Islet of Langerhans (tissue), 1 donor: ENCODE data around the genes DMAP1 and RNF220.

DNA sequence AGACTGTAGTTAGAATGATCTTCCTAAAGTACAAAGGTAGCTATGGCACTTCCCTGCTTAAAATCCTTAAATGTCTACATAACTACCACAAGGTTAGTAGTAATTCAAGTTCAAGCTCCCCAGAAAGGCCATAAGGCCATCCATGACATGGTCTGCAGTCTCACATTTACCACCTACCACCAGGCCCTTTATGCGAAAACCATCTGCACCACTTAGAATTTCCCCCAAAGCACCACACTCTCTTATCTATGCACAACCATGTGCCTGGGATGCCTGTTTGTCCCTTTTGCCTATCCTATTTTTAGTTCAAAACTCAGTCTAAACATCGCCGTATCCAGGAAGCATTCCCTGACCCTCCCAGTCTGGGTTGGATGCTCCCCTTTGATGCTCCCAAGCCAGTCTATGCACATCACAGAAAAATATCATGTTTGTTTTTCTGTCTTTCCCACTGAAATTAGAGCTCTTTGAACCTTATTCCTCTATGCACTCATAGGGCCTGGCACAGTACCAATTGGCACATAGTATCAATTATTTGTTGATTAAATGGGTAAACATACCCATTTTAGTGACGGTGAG lies 6.6 kb downstream of the MPL start:
- RRBS, result no CpG with 5 or more reads among the region's 4 CpGs

- RRBS, result no CpG with 5 or more reads among the region's 11 CpGs
Measured at GRCh38 chr1:43360525-43361401, 2.0 kb downstream of the CDC20 start.

GRCh38 chr1:43368099-43368794 lies 436 bp upstream of the ELOVL1 start:
- RRBS, result 3% methylated on average over 7 of the region's 45 CpGs

DNA sequence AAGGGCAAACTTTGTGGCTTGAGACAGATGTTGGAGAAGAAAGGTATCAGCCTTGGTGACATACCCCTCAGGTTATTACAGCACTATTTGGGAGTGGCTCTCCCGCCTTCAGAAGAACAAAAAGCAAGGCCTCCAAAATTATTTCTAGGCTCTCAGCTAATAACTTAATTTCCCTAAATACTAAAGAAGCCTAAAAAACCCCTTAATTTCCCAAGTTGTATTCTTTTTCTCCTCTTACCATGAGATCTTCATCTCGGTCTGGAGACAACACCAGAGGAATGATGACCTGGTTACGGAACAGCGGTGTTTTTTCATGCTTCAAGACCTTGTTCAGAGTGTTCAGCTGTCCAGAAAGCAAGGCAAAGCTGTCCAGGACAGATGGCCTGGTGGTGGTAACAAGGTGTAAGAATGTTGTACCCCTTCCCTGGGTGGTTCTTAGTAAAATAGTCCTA lies 2.3 kb downstream of the MED8 start:
- RRBS, result no CpG with 5 or more reads among the region's 4 CpGs

DNA sequence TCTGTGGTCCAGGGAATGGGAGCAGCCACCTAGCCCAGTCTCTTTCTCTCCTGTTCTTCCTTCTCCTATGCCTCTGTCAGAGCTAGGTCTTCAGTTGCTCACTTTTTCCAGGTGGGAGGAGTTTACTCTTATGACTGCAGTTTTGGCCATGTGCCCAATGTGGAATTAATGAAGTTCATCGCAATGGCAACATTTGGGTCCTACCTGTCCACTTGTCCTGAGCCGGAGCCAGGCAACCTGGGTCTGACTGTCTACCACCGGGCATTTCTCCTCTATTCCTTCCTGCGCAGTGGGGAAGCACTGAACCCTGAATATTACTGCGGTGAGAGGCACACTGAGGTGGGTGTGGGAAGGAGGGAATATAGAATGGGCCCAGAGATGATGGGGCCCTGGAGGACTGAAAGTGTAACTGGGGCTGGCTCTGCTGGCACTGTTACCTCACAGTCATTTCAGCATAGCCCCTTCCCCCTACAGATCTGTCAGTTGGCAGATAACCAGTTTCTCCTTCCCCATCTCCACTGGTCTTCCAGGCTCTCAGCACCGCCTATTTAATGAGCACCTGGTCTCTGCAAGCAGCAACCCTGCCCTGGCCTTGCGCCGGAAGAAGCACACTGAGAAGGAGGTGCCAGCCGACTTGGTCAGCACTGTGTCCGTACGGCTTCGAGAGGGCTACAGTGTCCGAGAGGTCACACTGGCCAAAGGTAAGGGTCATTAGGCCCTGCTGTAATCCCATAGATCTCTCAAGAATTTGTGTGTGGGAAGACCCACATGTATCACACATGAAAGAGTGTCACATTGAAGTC lies 30.1 kb downstream of the SZT2 start:
- RRBS, result 100% methylated on average over 1 of the region's 13 CpGs

DNA sequence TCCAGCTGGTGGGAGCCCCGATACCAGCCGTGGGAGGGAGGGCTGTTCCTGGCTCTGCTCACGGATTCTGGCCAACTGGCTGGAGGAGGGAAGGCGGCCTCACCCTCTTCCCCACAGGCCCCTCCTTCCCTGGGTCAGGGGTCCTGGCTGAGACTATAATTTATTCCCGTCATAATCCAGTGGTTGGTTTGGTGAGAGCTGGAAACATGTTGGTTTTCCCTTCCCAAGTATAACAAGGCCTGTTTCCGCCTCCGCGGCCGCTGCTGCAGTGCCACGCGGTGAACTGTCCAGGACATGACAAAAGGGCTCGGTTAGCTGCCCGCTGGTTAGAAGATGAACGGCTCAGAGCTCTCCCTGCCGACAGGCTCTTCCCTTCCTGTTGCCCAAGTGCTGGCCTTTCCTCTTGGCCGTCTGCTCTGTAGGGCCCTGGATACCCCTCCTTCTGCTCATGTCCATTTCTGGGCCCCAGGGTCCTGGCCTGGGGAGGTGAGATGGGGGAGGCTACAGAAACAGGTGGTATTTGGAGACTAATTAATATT lies 10.1 kb downstream of the PTPRF start:
- RRBS, result no CpG with 5 or more reads among the region's 16 CpGs

DNA sequence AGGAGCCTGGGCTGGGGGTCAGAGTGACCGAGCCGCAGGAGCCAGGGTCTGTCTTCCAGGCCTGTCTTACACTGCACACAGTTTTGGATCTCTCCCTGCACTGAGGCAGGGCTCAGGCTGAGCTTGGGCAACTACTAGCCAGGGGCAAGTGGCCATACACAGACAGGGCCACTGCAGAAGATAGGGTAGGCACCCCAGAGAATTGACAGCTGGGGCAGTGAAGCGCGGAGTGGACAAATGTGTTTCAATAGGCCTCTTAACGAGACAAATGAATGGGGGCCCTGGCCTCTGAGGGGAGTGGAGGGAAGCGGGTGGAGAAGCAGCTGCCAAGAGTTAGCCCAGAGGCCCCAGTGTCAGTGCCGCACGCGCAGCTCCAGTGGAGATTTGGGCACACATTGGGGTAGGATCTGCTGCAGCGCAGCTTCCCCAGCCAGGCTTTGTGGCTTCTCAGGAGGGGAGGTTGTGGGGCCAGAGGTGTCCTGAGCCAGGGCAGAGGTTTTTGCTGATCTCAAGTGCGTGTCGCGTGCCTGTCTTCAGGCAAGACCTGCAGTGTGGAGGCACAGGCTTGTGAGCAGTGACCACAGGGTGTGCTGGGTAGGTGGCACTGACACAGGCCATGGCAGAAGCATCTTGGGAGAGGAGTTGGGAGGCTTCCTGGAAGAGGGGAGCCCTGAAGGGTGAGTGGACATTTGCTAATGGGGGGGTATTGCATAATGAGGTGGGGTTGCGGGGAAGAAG lies 16.9 kb downstream of the PTPRF start:
- RRBS, result no CpG with 5 or more reads among the region's 14 CpGs

GRCh38 chr1:43554162-43554674 lies 23.5 kb downstream of the PTPRF start:
- RRBS, result 87% methylated on average over 4 of the region's 7 CpGs

GRCh38 chr1:43621846-43623053 lies 27.7 kb upstream of the KDM4A start:
- RRBS, result no CpG with 5 or more reads among the region's 35 CpGs

DNA sequence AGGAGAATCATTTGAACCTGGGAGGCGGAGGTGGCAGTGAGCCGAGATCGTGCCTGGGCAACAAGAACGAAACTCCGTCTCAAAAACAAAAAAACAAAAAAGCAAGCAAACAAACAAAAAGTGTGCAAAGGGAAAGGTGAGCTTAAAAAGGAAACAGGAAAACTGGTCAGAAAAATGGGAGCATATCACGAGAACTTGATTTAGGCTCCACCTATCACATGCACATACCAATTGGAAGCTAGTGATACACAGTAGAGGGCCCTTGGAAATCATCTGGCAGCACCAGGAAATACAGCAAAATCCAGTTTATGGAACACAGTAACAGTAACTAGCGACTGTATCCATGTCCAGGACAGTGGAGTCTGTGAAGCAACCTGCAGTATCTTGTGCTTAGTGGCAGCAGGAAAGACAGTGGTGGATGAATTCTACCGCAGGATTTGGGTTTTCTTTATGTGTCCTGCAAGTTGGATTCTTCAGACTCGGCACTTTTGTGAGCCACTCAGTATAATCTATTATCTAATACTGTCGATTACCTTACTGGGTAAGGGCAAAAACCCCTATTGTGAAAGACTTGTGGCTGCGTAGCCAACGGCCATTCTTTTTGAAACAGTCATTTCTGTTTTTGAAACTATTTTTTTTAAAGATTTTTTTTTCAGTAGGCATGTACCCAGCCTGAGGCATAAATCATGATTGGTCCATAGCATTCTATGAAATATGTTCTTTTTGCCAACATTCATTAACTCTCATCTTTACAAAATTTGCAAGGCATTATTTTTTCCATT lies 1.7 kb upstream of the KDM4A start:
- RRBS, result no CpG with 5 or more reads among the region's 12 CpGs

- RRBS, result no CpG with 5 or more reads among the region's 11 CpGs
Measured at GRCh38 chr1:43967220-43967659, 2.6 kb upstream of the DPH2 start.

DNA sequence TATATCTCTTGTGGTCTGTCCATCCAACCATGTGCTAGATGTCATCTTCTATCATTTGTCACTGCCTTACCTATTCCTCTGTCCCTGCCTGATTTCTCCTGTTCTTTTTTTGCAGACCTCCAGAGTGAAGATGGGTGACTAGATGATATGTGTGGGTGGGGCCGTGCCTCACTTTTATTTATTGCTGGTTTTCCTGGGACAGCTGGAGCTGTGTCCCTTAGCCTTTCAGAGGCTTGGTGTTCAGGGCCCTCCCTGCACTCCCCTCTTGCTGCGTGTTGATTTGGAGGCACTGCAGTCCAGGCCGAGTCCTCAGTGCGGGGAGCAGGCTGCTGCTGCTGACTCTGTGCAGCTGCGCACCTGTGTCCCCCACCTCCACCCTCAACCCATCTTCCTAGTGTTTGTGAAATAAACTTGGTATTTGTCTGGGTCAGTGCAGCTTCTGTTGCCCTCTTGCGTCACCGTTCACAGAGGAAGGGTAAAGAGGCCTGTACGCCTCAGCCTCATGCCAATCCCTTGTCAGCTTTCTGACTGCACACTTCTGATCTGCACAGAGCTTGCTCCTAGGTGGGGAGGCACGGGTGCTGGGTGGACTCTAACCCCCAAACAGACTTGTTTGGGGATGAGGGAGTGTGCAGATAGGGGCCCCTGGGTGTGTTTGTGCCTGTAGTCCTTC lies 1.0 kb upstream of the B4GALT2 start:
- RRBS, result no CpG with 5 or more reads among the region's 9 CpGs

DNA sequence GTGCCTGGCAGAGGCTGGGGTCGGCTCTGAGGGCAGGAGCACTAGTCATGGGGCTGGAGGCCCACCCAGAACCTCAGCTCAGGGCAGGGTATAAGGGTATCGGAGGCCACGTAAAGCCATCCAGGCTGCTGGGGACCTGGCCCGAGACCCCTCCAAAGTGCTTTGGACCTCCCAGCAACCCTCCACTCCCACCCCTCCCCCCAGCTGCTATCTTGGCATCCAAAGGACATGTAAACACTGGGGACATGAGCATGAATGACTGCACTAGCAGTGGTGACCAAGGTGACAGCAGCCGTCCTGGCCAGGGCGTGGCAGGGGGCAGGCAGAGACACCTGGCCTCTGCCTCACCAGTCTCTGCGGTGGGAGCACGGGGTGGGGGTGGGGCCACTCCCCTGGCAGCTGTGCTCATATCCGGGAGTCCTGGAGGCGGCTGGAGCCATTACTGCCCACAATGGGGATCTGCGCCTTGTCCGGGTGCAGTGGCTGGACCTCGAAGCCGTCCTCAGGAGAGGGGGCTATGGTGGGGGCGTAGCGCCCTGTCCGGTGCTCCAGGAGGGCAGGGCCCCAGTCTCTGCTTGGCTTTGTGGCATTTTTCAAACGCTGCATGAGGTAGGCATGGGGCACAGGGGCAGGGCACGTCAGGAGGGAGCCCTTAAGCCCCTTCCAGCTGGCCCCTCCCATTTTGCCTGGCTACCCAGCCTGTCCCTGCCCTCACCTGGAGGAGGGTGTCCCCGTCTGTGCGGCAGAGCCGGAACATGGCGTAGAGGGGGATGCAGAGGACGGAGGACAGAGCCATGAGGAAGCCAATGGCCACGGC lies 5.9 kb downstream of the CCDC24 start:
- RRBS, result 25% methylated on average over 9 of the region's 25 CpGs

DNA sequence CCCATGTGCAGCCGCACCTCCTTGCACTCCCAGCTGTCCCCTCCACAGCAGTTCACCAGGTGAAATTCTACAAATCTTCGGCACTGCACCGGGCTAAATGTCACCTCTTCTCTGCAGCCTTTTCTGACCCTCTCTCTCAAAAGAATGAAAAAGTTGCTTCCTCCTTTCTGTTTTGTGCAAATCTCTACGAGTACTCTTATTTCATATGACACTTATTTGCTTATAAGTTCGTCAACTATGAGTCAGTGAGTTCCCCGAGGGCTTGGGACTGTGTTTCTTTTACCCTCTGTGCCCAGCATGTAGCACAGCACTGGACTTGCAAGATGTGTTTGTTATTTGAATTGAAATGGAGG lies 6.4 kb downstream of the SLC6A9 start:
- RRBS, result no CpG with 5 or more reads among the region's 6 CpGs

- RRBS, result no CpG with 5 or more reads among the region's 15 CpGs
Measured at GRCh38 chr1:44043326-44044025, 12.2 kb upstream of the SLC6A9 start.

- RRBS, result 4% methylated on average over 11 of the region's 45 CpGs
Measured at GRCh38 chr1:44213143-44214145, at the start of gene DMAP1. Gene DMAP1, plus strand, starts transcription at chr1:44213471.

DNA sequence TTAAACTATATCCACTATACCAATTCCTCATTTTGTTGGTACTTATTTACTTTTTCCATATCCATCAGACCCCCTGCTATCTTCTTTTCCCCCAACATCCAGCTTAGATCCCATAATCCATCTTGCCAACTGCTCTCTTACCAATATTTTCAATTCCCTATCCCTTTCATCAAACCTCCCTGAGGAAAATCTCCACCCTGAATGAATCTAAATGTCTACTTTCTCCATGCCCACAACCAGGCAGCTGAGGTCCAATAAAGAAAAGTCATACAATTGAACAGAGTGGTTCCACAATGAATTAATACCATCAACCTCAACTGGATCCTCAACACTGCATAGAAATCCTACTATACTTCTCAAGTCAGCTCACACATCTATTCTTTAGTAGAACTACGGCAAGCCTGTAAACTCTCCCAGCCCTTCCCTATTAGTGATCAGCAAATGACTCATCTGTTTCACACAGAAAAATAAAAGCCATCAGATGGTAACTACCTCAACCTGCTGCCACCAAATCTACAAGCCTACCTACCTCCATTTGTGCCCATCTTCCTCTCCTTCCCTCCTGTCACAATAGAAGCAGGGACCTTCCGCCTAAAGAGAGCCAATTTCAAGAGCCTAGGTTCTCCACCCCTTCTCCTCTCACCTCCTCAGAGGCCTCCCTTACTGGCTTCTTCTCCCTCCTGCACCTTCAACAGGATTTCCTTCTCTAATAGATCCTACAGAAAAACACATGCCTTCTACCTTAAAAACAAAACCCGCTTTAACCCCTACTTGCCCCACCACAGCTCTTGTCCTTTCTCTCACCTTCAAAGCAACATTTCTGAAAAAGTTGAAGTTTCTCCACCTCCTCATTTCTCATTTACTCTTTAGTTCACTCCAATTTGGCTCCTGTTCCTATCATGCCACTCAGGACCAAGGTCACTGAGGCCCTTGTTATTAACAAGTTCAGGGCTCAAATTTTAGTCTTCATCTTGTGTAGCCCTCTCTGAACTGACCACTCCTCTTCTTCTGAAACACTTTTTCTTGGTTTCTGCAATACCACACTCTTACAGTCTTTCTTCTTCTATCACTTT lies 63.7 kb downstream of the DMAP1 start:
- RRBS, result no CpG with 5 or more reads among the region's 3 CpGs

GRCh38 chr1:44351651-44352201 lies 3.3 kb downstream of the ERI3 start:
- RRBS, result no CpG with 5 or more reads among the region's 3 CpGs

- RRBS, result 5% methylated on average over 2 of the region's 70 CpGs
Measured at GRCh38 chr1:44404806-44406019, at the start of gene RNF220. Gene RNF220, plus strand, starts transcription at chr1:44405255.